Mesenchymal stem cell of the bone marrow (primary cell): ENCODE measurements around the genes GGTLC2, GNAZ and BCR.

- CAGE, long polyA plus RNA = no peak
Observed at GRCh38 chr22:22644444-22644762, at the start of gene GGTLC2. TSS of gene GGTLC2 (plus strand) at chr22:22644614.

- CAGE, long polyA plus RNA = no peak
Observed at GRCh38 chr22:22753420-22753928, 109.1 kb downstream of the GGTLC2 start.

DNA sequence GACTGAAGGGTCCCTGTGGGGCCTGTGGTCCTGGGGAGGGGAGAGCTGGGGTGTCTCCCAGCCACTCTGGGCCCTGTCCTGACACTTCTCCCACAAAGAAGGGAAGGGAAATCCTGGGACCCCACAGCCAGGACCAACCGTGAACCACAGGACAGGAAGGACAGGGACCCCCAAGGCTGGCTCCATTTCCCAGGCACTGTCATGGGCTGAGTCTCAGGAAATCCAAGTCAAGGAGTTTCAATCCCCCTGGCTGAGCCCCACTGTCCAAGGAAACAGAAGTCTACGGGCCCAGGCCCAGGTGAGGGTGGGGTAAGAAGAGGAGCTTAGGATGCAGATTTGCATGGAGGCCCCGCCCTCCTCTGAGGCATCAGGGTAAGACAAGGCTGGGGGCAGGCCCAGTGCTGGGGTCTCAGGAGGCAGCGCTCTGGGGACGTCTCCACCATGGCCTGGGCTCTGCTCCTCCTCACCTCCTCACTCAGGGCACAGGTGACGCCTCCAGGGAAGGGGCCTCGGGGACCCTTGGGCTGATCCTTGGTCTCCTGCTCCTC lies 31.4 kb upstream of the IGLL5 start:
- CAGE, long polyA plus RNA = no peak

GRCh38 chr22:22865519-22866319 lies 21.9 kb upstream of the IGLL5 start:
- CAGE, long polyA plus RNA = no peak

DNA sequence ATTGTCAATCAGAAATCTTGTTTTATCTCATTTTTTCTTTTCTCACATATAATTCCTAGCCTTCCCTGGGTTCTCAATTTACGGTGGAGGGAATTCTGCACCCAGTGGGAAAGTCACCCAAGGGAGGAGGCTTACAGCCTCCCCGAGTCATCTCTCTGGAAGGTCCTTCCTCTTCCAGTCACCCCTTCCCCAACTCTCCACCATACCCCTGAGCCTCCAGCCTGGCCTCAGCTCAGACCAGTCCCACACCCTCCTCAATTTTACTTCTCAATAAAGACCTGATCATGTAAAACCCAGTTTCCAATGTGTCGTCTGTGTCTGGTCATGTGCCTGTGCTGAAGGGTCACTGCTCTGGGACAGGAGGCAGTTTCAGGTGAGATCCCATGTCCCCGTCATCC lies 19.2 kb downstream of the IGLL5 start:
- CAGE, long polyA plus RNA = no peak

- CAGE, long polyA plus RNA = no peak
Observed at GRCh38 chr22:22927888-22928192, 40.2 kb downstream of the IGLL5 start.

DNA sequence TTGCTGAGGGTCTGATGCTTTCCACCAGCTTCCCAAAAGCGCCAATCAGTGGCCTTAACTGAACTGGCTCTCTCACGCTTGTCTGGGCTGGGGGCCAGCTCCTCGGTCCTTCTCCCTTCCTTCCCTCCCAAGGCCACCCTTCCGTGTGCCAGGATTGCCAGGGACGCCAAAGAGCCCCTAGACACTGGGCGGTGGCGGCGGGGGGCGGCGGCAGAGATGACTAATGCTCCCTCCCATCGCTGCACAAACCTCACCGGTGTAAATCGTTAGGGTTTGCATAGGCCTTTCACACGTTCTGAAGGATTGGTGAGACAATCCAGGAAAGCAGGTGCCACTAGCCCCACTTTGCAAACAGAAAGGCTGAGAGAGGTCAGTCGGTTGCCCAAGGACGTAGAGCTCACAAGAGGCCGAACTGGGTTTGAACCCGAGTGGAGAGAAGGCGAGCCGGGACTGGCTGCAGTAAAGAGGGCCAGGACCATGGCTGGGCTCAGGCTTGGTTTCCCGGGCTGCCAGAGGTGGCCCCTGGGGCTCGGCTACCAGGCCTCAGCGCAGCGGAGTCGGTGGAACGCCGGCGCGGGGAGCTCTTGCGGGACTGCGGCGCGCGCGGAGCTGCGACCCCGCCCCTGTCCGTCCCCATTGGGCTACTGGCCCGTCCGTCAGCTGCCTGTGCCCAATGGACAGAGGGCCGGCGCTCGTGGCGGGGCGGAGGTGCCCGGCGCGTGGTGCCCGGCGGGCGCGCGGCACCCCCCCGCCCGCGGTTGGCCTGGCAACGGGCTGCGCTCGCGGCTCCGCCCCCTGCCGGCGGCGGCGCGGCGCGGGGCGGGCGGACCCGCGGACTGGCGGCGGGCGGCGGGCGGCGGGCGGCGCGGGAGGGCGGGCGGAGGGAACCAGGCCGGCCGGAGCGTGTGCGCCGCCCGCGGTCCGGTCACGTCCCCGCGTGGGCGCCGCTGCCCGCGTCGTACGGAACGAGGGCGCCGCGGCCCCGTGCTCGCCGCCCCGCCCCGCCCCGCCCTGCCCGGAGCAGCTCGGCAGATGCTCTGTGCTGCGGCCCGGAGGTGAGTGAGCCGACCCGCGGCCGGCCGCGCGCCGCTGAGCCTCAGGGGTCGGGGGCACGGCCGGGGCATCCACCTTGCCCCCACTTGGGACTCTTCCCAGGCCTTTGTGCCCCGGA lies at the start of gene GNAZ:
Gene GNAZ, plus strand, starts transcription at position 1,004 of the 1,171 bp plus-strand sequence.
- CAGE, long polyA plus RNA = no peak

GRCh38 chr22:23098228-23099625 lies 28.4 kb downstream of the GNAZ start:
- CAGE, long polyA plus RNA = no peak

DNA sequence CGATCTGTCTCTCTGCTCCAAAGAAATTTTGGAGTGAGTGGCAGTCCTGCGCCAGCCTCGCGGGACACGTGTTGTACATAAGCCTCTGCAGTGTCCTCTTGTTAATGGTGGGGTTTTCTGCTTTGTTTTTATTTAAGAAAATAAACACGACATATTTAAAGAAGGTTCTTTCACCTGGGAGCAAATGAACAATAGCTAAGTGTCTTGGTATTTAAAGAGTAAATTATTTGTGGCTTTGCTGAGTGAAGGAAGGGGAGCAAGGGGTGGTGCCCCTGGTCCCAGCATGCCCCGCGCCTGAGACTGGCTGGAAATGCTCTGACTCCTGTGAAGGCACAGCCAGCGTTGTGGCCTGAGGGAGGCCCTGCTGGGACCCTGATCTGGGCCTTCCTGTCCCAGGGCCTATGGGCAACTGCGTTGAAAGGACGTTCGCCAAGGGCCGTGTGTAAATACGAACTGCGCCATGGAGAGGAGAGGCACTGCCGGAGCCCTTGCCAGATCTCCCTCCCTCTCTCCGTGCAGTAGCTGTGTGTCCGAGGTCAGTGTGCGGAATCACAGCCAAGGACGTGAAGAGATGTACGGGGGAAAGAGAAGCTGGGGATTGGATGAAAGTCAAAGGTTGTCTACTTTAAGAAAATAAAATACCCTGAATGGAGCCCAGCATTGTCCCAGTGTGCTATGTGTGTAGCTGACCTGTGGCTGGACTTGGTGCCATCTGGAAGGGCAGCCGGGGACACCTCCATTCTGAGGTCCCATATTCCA lies 17.2 kb downstream of the RSPH14 start:
- CAGE, long polyA plus RNA = no peak

DNA sequence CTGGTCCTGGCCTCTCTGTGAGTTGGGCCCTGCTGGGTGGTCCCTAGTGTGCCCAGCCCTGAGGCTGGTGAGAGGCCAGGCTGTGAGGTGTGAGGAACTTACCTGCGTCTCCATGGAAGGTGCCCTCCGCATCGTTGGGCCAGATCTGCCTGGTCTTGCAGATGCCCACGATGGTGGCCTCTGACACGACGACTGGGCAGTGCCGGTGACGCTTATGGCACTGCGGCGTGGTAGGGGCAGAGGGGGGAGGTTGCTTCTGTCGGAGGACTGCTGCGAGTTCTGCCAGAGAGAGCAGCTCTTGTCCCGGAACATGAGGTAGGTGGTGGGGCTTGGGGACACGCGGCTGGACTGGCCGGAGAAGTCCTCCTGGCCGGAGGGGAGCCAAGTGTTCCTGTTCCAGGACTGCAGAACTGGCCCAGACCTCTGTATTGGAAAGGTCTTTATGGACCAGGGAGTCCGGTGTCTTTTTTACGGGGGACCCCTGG lies 451 bp upstream of the BCR start:
- CAGE, long polyA plus RNA = no peak

GRCh38 chr22:23180301-23181299 lies at the start of gene BCR:
TSS of gene BCR (plus strand) at chr22:23180509.
- CAGE, long polyA plus RNA = no peak

DNA sequence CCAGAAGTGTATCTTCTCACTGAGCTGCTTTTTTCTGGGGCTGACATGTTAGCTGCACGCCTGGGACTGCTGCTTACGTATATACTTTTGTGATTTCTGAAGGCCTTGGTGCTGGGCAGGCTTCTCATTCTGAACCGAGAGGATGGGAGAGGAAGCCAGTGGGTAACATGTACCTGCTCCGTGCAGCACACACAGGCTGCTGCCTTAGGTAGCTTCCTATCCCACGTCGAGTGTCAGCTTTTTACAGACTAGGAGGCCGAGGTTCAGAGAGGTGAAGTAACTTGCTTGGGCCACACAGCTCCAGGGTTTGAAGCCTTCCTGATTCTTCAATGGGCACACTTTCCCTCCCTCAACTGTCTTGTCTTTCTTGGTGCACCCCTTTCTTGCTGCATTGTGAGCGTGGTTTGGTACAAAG lies 74.8 kb downstream of the BCR start:
- CAGE, long polyA plus RNA = no peak

DNA sequence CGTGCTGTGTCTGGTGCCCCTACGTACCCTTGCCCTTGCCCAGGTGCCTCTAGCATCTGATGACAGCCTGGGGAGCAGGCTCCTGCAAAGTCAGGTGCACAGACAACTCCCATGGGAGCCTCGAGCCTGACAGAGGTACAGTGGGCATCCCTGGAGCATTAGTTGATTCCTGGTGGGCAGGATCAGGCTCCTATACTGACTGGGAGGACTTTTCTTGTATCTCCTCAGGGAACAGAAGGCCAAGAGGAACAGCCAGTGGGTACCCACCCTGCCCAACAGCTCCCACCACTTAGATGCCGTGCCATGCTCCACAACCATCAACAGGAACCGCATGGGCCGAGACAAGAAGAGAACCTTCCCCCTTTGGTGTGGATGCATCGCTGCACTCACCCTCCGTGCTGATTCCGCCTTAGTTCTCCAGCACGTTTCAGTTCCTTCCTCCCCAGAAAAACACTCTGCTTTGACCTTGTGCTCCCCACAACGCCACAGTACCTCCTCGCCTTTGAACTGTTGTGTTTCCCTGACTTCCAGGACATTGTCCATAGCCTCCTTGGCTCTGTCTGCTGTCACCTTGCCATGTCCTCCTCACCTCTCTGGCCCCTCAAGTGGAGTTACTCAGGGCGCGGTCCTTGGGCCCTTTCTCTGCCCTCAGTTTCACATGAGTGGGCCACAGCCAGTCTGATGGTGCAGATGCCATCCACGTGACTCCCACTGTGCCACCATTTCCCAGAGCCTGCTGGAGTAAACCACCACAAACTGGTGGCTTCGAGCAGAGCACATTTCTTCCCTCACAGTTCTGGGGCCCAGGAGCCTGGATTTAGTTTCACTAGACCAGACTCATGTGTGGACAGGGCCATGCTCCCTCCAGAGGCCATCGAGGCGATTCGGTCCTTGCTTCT lies 14.2 kb downstream of the SMARCB1 start:
- CAGE, long polyA plus RNA = no peak

- CAGE, long polyA plus RNA = no peak
Observed at GRCh38 chr22:23820695-23821114, 18.1 kb downstream of the DERL3 start.

GRCh38 chr22:23828667-23829332 lies 10.0 kb downstream of the DERL3 start:
- CAGE, long polyA plus RNA = no peak

GRCh38 chr22:23850239-23850586 lies 7.5 kb upstream of the SLC2A11 start:
- CAGE, long polyA plus RNA = no peak

DNA sequence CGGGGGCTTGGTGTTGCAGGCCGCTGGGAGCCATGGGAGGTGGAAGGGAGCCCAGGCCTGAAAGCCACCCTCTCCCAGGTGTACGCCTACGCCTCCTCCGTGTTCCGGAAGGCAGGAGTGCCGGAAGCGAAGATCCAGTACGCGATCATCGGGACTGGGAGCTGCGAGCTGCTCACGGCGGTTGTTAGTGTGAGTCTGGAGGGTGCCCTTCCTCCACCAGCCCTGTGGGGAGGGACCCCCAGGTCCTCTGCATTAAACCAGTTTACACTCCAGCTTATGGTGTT lies 11.6 kb upstream of the MIF start:
- CAGE, long polyA plus RNA = no peak

DNA sequence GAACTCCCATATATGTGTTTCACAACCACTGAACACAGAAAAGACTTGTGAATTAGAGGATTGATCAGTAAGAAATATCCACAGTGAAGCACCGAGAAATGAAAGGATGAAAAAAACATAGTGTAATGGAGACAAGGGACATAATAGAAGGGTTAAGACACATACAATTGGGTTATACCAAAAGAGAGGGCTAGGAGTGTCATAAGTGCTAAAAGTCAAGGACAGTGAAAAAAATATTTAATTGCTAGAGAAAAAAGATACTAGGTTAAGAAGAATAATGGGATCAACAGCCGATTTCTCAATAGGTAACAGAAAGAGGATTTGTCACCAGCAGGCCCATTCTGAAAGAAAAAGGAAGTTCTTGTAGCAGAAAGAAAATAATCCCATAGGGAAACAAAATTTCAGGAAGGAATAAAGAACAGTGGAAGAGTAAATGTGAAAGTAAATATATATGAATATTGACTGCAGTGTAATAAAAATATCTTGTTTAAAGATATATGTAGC lies 43.4 kb upstream of the ADORA2A start:
- CAGE, long polyA plus RNA = no peak

DNA sequence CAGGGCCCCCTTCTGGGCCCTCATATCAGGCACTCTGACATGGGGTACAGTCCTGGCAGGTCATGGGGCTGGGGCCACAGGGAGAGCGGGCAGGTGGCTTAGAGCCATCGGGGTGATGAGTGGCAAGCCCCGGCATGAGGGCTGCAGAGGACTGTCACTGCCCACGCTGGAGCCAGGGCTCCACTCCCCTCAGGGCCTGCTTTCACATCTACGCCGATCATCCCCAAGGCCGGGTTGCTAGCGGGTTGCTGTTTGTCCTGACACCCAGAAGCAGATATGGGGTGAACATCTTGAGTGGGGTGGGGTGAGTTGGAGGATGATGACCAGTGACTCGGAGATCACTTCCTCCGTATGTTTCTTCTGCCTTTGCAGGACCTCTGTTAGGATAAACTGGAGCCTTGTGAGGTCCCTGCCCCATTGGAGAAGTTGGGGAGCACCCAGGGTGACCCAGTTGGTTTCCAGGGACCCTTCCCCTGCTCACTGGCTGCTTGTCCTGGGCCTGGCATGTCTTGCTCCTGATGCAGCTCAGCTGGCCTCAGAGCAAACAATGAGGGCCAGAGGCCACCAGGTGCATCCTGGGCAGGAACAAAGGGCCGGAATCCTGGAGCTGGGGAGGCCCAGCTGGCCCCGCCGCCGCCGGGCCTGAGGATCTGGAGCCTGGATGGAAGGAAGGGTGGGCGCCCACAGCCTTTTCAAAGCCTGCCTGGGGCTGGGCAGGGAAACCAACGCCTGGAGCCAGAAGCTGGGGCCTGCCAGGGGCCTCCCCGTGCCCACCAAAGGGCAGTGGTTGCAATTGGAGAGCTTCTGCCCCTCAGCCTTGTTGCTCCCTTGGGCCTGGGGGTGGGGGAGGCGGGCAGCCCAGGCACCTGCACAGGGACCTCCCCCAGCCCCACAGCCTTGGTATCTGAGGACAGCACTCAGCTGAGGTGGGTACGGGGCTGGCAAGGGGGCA lies 7.5 kb upstream of the ADORA2A start:
- CAGE, long polyA plus RNA = no peak

- CAGE, long polyA plus RNA = no peak
Observed at GRCh38 chr22:24500127-24500934, 5.2 kb downstream of the UPB1 start.